ENCODE measurements around a stretch of chr18.

- PRO-cap = no peak
Measured at GRCh38 chr18:37450431-37450809, 115.2 kb downstream of the CELF4 start.

DNA sequence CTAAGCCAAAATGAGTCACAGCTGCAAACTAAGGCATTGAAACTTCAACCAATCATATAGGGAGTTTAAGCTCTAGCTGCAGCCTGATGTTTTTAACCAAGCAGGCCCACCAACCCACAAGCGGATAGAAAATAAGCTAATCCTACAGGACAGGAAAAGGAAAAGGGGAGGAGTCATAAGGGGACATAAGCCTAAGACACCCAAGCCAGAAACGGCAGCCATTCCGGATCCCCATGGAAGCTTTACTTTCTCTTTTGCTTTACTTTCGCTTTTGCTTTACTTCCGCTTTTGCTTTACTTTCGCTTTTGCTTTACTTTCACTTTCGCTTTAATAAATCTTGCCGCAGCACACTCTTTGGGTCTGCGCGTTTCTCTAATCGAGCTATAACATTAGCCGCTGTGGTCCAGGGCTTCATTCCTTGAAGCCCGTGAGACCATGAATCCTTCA lies 1375.6 kb upstream of the CELF4 start:
- PRO-cap = no peak

DNA sequence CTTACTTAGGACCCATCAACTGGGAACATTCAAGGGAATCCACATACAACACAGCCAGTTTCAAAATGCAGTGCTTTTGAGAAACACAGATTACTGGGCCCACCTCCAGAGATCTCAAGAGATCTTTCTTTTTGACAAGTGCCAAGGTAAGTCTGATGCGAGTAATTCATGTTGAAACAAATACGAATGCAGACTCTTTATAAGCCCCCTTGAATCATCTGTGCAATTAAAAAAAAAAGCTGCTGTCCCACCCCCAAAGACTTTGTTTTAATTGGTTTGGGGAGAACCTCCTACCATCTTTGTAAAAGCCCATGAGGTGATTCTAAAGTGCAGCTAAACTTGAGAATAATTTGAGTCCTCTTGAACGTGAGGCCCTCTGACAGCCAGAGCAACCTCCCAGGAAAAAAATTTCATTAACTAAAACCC lies 1034.4 kb upstream of the PIK3C3 start:
- PRO-cap = no peak

GRCh38 chr18:42340445-42340928 lies 385.5 kb downstream of the PIK3C3 start:
- PRO-cap = no peak

- PRO-cap = no peak
Measured at GRCh38 chr18:42706532-42707185, 408.8 kb downstream of the RIT2 start.

- PRO-cap = unidirectional peak, minus-strand start at chr18:44589792
Measured at GRCh38 chr18:44589519-44589876, 91.2 kb upstream of the SETBP1 start.

- PRO-cap = no peak
Measured at GRCh38 chr18:44753245-44753794, 72.6 kb downstream of the SETBP1 start.

- PRO-cap = no peak
Measured at GRCh38 chr18:45320767-45321173, 294.5 kb upstream of the SLC14A2 start.

DNA sequence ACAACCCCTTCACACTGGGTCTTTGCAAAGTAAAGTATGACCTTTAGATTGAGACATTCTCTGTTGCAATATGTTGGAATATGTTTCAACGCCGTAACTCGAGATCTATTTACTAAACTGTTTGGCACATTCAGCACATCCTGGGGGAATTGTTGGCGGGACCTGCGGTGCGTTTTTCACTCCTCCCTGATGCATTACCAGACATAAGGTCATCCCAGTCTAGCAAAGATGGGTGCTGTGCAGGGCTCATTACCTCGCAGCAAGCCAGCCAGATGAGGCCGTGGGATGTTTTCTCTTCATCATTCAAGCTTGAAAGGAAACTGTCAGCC lies 290.5 kb upstream of the SLC14A2 start:
- PRO-cap = no peak

DNA sequence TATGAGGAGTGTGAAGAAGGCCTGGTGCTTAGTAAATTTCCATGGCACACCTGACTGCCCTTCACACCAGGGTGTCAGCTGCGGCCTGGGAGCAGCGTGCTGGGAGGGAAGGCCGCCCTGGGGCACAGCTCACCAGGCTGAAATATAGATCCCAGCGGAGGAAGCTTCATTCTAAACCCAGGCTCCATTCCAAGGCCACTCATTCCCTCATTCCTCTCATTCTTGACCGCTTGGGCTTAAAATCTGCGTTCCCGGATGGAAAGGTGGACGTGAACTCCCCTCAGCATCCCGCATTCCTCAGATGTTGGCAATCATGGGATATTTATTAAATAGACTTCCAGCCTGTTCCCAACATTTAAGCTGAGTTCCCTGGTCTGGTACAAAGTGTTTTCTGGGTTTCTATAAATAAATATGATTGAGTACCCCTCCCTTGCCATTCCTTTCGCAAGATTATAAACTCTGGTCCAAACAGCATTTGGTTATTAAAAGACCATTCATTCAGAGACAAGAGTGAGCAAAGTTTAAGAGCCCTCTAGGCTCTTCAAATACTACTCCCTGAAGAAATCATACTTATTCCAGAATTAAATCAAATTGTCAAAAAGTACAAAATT lies 22.7 kb downstream of the SLC14A2 start:
- PRO-cap = no peak

GRCh38 chr18:46216048-46216493 lies 42.2 kb downstream of the C18orf25 start:
- PRO-cap = no peak

GRCh38 chr18:46262904-46263260 lies 70.9 kb upstream of the RNF165 start:
- PRO-cap = no peak

GRCh38 chr18:46293731-46294368 lies 40.0 kb upstream of the RNF165 start:
- PRO-cap = no peak

DNA sequence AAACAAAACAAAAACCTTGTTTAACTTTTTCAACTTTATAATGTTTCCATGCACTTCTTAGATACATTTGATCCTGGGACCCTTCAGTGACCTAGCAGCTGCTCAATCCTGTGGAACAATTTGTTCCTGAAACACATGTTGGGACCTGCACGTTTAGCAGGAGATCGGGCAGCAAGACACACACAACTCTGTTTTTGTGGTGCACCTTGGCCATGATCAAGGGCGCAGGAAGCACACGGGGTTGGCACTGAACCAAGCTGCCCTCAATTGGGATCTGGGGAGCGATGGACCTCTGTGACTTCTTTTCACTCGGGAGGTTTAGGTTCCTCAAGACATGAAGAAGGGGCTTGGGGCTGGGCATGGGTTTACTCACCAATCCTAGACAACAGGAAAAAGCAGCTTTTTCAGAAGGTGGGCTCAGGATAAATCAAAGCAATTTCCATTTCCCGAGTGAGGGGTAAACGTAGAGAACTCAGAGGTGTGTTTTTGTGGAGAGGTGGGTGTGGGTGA lies 54.6 kb downstream of the RNF165 start:
- PRO-cap = no peak

DNA sequence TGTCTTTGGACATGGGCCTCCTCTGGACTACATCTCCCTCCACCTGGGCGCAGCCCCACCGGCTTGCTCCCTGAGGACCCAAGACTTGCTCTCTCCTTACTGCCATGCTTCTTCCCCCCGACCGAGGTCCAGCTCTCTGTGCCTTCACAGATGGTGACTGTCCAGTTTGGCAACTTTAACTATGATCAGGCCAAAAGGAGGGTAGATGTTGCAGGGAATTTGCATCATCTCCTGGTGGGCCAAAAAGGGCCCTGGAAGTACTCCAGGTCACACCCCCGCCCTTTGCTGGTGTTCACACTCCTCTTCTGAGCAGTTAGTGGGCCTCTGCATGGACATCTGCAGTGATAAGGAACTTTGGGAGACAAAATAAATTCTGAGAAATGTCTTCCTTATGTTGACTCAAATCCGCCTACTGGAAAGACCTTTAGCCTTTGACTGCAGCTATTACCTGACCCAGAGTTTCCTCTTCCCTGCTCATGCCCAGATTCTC lies 88.7 kb downstream of the RNF165 start:
- PRO-cap = no peak

GRCh38 chr18:46600791-46601698 lies 56.0 kb downstream of the LOXHD1 start:
- PRO-cap = no peak

- PRO-cap = no peak
Measured at GRCh38 chr18:46623518-46623949, 33.5 kb downstream of the LOXHD1 start.

DNA sequence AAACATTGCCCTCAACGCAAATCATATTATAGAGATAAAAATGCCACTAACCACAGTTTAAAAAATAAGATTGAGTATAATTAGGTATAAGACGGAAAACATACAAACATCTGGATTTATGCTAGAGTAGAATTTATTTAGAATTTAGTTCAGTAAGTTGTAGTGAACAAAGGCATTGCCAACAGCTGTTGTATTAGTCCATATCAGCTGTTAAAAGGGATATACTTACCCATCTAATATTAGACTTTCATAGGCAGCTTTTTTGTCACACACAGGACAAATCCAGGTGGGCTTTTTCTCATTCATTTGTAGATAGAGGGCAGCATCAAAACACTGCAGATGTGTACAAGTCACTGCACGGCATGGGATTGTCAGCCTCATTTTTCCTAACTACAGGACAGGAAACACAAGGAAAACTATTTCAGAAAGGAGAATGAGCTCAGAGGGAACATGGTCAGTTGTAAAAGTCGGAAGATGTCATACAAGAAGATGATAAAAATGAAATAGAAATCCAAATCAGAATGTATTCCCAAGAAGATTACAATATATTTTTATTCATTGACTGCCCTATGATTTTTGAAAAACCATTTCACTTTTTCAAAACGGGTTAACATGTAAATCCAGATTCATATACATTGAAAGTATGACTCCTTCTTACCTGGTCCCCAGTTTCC lies 79.4 kb upstream of the ST8SIA5 start:
- PRO-cap = no peak

GRCh38 chr18:47799157-47799826 lies 131.2 kb downstream of the SMAD2 start:
- PRO-cap = no peak

DNA sequence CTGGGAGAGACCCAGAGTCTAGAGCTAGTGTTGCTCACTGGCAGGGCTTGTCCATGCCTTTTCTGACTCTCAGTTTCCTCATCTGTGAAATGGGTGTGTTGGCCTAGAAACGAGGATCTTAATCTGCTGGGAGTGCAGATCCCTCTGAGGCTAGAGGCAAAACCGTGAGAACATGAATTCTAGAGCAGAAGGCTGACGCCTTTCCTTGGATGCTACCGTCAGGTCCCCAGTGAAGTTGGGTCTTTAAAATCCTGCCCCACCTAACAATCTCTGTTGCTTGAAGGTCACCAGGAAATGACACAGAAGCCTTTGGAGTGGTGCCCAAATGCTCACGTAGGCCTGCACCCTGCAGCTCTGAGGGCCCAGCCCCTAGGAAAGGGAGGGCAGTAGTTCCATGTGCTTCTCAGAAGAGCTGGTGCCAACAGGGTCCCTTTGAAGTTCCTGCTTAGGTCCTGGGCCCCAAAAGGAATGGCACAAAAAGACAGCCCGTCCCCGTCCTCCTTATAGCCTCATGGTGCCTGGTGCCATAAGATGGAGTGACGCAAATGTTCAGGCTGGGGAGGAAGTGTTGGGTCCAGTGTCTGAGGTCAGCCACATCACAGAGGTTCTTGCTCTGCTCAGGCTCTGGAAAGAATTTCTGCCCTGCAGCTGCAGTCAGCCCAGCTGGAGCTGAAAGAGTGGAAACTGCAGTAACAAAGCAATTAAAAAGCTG lies 73.3 kb upstream of the SMAD2 start:
- PRO-cap = no peak

All from pulmonary artery (tissue), 1 donor.